SUDHL5 (cell line): ENCODE results near the genes FOXM1 and TSPAN9.

DNA sequence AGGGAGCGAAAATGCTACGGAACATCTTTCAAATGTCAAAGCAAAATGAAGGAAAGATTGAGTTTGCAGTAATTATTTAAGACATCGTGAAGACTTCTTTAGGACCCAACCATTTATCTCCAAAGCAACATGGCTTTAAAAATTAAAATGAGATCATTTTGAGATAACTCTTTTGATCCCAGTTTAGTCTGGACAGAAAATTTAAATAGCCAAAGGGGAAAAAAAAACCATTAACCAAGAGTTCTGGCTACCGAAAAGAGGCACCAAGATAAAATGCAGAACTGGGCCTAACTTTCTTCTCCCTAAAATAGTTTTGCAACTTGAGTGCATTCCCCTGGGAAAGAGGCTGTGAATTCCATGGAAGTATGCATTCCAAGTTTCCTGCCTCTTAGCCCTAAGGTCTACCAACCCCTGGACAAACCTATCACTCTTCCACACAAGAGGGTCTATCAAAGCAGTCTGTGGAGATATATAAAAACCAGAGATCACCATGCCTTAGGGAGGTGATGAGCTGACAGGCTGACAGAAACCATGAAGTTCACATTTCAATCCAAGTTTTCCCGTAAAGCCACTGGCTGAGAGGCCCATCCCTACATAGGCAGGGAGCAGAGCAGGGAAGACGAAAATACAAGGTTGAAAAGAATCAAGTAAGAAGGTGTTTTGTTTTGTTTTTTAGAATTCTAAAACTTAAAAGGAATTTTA lies 33.9 kb downstream of the DCP1B start:
- PRO-cap = no peak

GRCh38 chr12:2147159-2147608 lies 94.4 kb downstream of the CACNA1C start:
- PRO-cap = no peak

GRCh38 chr12:2238241-2238715 lies 185.5 kb downstream of the CACNA1C start:
- PRO-cap = no peak

DNA sequence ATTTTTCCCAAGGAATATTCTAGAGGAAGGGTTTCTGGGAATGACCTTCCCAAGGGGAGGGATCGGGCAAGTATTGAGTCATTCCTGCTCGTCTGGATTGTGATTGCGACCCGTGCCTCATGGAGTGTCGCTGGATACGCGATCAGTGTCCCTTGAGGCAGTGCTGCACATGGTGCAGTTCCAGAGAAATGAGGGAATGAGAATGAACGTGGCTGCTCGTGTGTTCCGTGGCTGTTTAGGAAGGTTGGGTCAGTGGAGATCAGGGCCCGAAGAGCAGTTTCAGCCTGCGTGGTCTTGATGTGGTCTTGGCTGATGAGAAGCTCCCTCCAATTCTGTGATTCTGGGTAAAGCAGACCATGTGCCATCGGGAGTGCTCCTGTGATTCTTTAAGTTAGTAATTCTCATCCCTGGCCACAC lies 234.4 kb downstream of the CACNA1C start:
- PRO-cap = no peak

DNA sequence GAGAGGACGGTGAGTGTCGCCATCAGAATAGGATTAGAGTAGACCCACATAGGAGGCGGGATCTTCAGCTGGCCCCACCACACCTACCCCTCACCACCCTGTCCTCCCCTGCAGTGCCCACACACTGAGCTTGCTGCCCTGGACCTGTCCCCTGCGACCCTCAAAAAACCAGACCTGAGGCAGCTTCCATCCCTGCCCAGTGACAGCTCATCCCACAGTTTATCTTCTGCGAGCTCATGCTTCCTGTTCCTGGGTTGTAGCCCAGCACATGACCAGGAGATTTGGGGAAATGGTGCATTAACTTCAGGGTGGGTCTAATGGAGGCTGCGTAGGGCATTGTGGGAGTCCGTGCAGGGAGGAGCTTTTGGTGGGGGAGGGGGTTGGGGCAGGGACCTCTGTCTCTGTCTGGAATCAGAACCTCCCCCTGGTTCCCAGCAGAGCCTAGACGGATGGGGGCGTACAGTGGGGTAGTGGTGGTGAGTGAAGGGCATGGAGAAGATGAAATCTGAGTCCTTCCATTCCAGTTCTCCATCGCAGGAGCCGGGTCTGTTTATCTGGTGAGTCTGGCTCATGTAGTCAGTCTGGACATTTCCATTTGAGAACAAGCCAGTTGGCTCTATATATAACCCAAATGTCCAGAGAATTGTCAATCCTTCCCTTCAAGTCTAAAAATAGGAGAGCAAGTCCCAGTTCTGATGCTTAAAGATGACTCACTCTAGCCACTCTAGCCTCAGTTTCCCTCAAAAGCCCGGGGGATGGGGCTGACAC lies 270.9 kb downstream of the CACNA1C start:
- PRO-cap = no peak

- PRO-cap = no peak
Measured at GRCh38 chr12:2336269-2336764, 283.5 kb downstream of the CACNA1C start.

DNA sequence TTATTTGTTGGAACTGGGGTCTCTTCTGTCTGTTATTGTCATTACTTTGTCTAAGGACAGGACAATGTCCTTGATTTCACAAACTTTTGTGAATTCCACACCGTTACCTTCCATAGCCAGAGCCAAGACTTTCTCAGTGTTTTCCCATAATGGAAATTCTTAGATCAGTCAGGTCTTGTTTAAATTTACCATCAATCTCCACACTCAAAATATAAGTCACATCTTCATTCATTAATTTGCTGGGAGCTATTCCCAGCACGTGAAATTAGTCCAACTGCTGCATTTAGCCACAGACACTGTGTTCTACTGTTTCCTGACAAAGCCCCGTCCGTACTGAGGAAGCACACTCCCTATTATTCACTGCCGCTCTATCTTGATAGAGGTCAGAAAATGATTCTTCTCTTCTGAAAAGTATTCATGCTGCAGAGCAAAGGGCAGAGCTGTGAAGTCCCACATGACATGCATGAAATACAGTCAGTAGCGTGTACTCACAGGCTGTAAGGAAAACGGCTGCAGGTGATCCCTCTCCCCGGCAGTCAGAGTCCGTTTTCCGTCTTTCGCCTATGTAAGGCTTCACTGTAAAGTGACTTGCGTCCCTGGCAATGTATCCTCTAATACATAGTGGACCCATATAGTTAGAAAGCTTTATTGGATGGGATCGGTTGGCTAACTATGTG lies 302.6 kb upstream of the FKBP4 start:
- PRO-cap = no peak

DNA sequence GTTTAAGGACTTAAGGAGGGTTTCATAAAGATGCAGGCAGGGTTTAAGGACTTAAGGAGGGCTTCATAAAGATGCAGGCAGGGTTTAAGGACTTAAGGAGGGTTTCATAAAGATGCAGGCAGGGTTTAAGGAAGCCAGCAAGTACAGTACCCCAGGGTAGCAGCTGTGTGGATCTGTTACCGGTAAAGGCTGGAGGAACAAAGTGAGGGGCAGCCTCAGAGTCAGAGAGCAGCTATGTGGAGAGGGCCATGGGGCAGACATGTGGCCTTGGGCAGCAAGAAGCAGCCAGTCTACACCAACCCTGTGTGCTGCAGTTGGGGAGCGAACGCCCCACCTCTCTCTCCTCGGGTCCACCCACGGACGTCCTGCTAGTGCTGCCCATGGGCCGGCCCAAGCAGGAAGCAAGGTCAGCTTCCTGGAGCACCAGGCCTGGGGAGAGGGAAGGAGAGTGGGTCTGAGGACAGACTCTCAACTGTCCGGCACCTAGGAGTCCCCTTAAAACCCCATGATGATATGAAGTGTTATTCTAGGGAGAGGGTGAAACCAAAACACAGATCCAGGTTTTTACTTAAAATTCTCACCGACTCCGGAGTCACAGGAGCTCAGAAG lies 254.9 kb upstream of the FKBP4 start:
- PRO-cap = no peak

DNA sequence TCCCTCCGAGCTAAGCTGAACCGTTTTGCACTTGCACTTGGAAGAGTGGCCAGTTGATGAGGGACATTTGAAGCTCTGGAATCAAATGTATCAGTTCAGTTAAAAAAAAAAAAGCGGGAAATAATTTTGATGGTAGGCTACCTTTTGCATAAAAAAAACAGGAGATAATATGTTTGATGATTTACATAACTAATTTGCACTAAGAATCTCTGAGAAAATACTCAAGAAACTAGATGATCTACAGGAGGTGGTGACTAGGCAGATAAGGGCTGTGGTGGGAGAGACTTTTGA lies 118.2 kb upstream of the FKBP4 start:
- PRO-cap = no peak

DNA sequence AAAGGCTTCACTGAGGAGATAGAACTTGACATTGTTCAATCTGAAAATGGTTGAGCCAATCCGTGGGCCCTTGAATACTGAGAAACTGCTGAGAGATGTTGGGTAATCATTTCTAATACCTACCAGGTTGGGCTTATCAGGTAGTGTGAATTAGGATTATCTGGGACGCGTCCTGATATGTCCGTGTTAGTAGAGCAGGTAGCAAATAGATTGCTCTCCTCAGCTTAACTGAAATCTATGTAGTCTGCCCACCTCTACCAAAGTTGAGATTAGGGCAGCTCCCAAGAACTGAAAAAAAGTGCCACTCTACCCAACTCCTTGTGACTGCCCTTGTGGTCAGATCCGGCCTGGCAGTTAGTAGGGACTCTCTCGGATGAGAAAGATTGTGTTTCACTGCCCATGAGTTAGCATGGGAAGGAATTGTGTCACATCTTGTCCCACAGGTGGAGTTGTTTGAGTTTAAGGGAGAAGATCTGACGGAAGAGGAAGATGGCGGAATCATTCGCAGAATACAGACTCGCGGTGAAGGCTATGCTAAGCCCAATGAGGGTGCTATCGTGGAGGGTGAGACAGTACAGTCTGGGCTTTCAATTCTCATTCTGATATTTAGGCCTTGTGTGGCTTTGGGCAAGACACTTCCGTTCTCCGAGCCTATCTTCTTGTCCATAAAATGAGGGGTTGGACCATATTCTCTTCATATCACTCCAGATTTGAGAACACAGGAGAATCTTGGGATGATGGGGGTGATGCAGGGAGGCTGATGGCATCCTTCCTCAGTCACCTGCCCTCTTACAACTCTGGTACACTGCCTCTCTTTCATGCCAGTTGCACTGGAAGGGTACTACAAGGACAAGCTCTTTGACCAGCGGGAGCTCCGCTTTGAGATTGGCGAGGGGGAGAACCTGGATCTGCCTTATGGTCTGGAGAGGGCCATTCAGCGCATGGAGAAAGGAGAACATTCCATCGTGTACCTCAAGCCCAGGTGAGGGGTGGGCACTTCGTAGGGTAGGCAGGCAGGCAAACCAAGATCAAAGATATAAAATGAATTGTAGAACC lies 3.8 kb downstream of the FKBP4 start:
- PRO-cap = no peak

DNA sequence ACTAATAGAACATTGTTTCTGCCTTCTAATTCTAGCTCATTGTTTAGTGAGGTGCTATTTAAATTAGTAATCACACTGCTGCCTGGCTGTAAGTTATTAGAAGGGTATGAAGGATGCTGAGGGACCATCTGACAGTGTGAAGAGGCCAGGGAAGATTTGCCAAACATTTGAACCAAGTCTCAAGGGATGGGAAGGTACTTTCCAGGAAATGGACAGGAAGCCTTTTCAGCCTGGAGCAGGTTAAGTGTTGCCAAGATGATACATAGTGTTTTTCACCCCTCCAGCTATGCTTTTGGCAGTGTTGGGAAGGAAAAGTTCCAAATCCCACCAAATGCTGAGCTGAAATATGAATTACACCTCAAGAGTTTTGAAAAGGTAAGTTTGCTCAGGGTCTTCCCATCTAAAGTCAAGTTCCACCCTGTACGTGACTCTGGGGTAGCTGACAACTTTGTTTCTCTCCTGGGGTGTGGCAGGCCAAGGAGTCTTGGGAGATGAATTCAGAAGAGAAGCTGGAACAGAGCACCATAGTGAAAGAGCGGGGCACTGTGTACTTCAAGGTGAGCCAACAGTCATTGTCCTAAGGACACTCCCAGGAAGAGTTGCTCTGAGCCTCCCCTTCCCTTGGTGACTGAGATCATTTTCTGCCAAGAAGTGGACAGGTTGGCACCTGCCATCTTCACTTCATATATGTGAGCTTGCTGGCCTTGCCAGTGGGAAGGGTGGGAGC lies 5.0 kb downstream of the FKBP4 start:
- PRO-cap = no peak

DNA sequence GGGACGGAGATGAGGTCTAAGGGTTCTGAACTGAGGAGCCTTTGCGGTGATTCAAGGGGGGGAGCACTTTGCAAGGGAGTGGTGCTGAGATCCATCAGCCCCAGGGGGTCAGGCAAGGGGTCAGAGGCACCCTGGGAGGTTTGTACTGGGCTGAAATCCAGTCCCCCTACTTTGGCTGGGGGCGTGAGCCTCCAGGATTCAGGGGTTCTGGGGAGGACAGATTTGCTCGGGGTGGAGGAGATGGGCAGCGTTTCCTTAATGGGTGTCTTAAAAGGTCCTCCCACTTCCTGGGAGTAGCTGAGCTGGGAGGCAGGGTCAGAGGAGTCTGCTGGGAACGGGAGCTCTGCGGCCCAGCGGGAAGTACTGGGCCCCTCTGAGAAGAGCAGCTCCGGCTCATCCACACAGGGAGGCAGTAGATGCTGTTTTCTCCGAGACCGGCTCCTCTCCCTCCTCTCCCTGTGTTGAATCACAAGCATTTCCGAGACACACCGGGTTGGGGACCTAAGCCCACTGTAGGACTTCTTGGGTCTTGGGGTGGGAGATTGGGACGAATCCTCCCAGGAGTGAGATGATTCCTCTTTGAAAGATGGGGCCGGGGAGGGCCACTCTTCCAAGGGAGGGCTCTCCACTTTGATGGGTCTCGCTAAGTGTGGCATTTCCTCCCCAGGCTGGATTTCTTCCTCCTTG lies 2.2 kb upstream of the TEX52 start:
- PRO-cap = no peak

- PRO-cap = unidirectional peak, plus-strand start at chr12:2876621; bidirectional peak, plus-strand start at chr12:2876924, minus-strand start at chr12:2876928; bidirectional peak, plus-strand start at chr12:2877223, minus-strand start at chr12:2877157
Measured at GRCh38 chr12:2876312-2877522, at the start of gene FOXM1. TSS of gene FOXM1 (minus strand) at chr12:2877174.

GRCh38 chr12:2963766-2964365 lies 4.7 kb downstream of the TEAD4 start:
- PRO-cap = no peak

- PRO-cap = no peak
Measured at GRCh38 chr12:3076523-3077776, at the start of gene TSPAN9. TSS of gene TSPAN9 (plus strand) at chr12:3077379.

GRCh38 chr12:3199883-3200980 lies 123.1 kb downstream of the TSPAN9 start:
- PRO-cap = no peak

- PRO-cap = no peak
Measured at GRCh38 chr12:3226880-3227715, 149.9 kb downstream of the TSPAN9 start.

DNA sequence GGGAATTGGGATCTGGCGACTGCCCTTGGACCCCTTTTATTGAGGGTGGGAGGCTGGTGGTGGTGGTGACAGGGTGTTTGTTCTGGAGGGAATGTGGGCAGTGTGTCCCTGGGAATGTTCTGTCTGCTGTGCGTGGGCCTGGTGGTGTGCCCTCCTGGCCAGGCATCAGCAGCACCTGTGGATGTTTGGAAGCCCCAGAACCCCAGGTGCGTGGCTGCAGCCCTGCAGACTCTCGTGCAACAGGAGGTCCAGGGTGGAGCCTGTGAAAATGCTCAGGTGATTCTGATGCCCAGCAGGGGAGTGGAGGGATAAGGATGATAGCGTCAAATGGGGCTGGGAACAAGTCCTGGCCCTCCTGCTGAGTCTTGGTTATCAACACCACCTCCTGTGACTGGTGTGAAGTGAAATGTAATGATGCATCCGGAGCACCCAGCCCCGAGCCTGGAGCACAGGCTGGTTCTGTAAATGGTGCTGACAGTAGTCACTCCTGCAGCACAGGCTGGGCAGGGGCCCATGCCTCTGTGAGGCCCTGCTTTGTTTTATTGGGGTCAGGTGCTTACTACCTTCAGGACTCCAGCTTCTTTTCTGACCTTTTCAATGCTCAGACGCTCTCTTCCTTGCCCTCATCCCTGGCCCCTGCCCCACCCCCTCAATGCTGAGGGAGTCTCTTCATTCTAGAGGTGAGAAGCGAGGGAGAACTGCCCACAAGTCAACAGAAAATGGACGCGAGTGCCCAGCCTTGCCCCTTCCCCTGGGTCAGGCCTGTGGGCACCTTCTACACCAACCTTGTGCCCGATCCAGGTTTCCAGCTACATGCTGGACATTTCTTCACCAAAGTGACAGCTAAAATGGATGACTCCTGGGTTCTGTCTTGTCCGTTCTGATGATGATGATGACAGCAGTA lies 176.8 kb downstream of the TSPAN9 start:
- PRO-cap = no peak

GRCh38 chr12:3431994-3432757 lies 58.8 kb upstream of the PRMT8 start:
- PRO-cap = no peak

GRCh38 chr12:3461323-3461768 lies 29.7 kb upstream of the PRMT8 start:
- PRO-cap = no peak